ENCODE measurements around a stretch of chr1.

GRCh38 chr1:200372903-200373671 is 36.7 kb downstream of the ZNF281 start:
- PRO-cap = no peak

DNA sequence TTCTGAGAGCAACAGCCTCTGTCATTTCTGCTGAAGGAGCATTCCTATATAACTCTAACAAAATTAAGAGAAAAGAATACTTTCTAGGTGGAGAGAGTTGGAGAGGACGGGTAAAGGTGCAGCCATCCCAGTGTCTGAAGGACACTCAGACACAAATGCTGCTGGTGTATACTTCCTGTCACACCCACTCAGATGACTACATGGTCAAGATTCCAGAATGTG is 35.4 kb downstream of the ZNF281 start:
- PRO-cap = no peak

- PRO-cap = no peak
These were observed 7.8 kb upstream of the KIF14 start for GRCh38 chr1:200628168-200628901.

- PRO-cap = no peak
These were observed 20.7 kb downstream of the DDX59 start for GRCh38 chr1:200648840-200649522.

DNA sequence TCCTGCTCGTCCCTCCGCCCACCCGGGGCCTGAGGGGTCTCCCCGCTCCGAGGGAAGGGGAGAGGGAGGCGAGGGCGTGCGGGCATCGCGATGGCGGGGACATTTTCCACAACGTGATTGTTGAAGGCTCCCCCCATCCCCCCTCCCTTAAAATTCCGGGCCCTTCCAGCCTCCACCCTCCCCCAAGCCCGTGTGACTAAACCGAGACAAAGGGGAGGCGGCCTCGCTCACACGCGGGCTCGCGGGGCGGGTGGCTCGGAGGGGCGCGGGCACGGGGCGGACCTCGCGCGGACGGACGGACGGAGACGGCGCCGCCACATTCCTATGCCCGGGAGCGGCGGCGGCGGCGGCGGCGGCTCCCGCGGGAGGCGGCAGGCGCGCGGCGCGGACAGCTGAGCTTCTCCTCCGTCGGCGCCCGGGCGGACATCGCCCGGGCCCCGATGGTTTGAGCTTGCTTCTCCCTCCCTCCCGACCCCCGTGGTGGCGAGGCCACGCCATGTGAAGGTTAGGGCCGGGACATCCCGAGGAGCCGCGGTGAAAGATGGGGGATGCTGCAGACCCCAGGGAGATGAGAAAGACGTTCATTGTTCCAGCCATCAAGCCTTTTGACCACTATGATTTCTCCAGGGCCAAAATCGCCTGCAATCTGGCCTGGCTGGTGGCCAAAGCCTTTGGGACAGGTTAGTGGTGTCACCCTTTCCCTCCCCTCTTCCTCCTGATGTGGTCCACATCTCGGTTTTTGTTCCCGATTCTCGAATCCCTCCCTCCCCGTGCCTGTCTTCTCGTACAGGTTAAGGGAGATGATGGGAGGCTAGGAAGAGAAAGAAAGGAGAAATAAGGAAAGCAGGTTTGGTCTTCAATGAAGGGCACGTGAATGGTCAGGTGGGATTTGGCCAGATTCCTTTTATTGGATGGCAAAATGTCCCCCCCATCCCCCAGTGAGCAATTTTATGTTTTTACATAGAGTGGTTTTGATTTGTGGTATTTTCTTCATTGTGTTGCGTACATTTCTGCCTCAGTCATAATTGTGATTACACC is 913 bp downstream of the CAMSAP2 start:
- PRO-cap = bidirectional peak, plus-strand start at position 325 of the sequence, minus-strand start at position 122 of the sequence

- PRO-cap = no peak
These were observed 3.7 kb upstream of the INAVA start for GRCh38 chr1:200890606-200891758.

- PRO-cap = no peak
These were observed 23.0 kb downstream of the KIF21B start for GRCh38 chr1:201000424-201000963.

DNA sequence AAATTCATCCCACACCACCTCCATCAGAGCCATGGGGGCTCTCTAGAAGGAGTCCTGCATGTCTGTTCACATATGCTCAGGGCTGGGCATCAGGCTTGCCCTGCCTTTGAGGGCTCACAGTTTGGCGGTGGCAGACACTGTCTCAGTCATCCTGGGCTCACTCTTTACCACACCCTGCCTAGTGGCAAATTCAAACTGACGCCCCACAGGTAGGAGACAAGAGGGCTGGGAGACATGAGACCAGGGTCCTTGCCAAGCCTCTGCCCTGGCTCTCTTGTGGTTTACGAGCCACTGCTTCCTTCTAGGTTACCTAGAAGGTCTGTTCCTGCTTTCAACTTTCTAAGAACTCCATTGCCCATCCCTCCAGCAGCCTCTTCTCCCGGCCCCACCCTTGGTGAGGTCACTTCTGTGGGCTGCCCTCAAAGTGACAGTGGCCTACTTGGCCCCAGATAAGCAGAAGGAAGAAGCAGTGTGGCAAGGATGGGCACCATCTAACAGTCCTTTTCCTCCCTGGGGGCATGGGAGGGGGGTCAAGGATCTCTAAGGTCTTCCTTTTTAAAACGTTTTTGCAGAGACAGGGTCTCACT is 10.4 kb downstream of the KIF21B start:
- PRO-cap = no peak

GRCh38 chr1:201022404-201023293 is 865 bp downstream of the KIF21B start:
- PRO-cap = unidirectional peak, plus-strand start at chr1:201023024

GRCh38 chr1:201177052-201177547 is 13.5 kb upstream of the IGFN1 start:
- PRO-cap = no peak

- PRO-cap = no peak
These were observed 678 bp downstream of the PKP1 start for GRCh38 chr1:201284008-201284360.

GRCh38 chr1:201311419-201312314 is 28.4 kb downstream of the PKP1 start:
- PRO-cap = no peak

GRCh38 chr1:201346246-201347102 is 31.0 kb downstream of the TNNT2 start:
- PRO-cap = no peak

DNA sequence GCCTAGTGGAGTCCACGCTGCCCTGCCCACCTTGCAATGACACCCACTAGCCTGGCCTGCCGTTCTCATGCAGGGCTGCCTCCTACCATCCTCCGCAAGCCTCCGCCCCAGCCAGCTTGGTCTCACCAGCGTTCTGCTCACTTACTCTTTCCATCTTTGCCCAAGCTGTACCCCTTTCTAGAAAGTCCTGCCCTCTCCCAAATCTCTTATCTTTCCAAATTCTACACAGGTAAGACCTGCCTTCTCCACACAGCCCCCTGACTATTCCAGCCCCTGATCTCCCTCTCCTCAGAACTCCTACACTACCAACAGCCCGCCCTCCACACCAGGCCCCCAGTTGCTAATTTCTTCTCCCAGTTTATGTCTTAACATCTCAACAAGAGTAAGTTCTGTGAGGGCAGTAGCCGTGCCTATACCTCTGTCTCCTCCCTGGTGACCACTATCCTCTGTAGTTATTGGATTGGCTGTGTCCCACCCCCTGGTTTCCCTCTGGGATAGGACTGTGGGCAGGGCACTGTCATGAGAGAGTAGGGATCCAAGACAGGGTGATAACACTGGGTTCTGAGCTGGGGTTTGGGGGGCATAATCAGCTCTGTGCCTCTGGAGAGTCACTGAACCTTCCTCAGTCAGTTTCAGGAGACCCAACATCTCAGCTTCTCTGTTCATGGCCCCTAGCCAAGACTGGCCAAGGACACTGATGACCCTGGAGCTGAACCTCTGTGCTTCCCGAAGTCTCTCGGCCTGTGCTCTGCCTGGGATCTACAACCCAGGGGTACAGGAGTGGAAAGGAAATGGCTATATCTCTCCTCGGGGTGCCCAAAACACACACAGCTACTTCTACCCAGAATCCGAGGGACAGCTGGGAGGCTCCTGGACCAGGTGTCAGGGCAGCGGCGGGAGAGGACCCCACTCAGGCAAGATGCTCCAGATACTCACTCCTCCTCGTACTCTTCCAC is 4.9 kb downstream of the TNNT2 start:
- PRO-cap = no peak

DNA sequence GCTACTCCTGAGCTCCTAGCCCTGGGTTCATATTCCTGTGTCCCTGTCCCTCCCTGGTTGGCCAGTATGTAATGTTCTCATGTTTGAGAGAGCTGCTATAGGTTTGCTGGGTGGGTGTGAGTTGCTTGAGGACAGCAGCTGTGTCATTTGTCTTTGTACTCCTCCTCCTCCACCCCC is 6.4 kb upstream of the TNNT2 start:
- PRO-cap = no peak

DNA sequence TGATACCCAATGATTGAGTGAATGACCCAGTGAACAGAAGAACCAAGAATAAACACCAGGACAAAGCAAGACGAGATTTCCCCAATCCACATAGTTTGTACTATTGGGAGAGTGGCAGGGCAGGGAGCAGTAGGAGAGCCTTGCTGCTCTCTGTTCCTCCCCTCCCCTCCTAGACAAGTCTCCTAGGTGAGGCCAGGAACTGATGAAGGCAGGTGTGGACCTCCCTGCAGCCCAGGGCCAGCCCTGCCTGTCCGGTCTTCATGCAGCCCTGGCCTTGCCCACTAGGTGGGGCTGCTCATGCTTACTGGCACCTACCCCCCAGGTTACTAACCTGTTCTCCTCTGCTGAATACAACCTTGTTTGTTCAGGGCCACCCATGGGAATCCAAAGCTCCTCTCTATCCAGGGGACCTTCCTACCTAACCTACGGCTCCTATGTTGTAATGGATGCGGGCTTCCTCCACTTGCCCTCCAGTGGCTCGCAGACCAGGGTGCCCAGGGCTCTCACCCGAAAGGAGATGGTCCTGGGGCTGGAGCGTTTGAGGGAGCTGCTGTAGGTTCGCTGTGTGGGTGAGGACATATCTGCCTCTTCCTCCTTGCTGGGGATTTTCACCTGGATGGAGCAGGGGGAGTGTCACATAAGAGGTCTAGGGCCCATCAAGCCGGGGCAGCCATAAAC is 7.9 kb upstream of the TNNT2 start:
- PRO-cap = no peak

- PRO-cap = no peak
These were observed 13.3 kb downstream of the PHLDA3 start for GRCh38 chr1:201455681-201456146.

GRCh38 chr1:201551741-201552349 is 12.9 kb downstream of the NAV1 start:
- PRO-cap = no peak

DNA sequence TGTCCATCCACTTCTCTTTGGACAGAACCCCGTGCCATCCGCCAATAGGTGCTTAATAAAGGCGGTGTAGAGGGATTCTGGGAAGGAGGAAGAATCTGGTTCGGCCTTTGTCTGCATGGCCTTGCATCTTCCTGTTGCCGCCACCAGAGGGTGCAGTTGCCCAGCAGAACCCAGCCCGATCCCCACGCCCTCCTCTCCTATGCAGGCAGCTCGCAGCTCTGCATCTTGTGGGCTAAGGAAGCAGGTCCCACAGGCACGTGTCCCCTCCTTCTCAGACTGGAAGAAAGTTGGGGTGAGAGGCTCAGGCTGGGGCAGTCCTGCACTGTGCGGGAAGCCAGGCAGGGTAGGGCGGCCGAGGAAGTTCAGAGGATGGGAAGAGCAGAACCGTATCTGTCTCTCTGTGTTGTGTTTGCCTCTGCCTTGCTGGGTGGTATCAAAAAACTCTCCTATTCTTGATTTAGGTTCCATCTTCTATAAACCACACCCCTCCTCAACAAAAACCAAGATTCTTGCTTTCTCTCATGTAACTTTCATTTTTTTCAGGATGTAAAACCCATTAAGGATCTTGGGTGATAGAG is 20.9 kb downstream of the NAV1 start:
- PRO-cap = no peak

- PRO-cap = no peak
These were observed 12.6 kb upstream of the SHISA4 start for GRCh38 chr1:201875764-201876861.